Epithelial cell of proximal tubule (primary cell): ENCODE measurements around a stretch of chr14.

DNA sequence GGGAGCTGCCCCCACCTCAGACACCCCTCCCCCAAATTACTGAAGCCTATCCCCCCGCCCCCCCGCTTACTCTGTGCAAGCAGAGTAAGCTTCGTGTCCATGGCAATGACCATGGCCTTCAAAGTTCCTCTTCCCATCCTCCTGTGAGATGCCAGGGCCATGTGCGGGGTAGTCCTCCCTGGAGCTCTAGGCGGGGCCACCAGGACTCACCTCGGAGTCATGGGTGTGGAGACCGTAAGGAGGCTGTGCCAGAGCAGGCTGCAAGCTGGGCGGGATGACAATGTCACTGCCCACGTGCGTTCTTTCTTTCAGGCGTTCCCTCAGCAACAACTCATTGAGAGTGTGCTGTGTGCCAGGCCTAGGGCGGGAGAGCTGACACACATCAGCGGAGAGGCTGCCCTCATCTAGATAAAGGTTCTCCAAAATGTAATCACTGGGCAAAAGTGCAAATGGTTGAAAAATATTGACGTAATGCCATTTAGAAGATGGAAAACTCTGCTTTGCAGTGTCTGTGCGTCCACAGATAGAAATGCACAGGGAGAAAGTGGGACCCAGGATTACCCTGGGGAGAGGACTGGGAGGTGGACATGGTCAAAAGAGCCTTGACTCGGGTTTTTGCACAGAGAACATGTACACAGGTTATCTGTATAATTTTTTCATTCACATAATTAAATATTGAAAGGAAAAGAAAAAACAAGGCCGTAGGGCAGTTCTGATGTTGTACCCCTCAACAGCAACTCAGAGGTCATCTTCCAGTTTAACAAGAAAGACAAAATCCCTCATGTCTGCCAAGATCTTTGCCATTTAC, 67.0 kb downstream of the C14orf132 start:
- RAMPAGE, long total RNA = no peak
- RRBS = no CpG with 5 or more reads among the region's 17 CpGs

GRCh38 chr14:96189313-96189941, 15.2 kb upstream of the BDKRB2 start:
- RAMPAGE, long total RNA = no peak
- RRBS = no CpG with 5 or more reads among the region's 14 CpGs

- RAMPAGE, long total RNA = no peak
- RRBS = no CpG with 5 or more reads among the region's 9 CpGs
These were observed 6.0 kb upstream of the BDKRB2 start for GRCh38 chr14:96198523-96199151.

- RAMPAGE, long total RNA = no peak
- RRBS = no CpG with 5 or more reads among the region's 8 CpGs
These were observed 21.0 kb downstream of the BDKRB2 start for GRCh38 chr14:96225474-96226185.

DNA sequence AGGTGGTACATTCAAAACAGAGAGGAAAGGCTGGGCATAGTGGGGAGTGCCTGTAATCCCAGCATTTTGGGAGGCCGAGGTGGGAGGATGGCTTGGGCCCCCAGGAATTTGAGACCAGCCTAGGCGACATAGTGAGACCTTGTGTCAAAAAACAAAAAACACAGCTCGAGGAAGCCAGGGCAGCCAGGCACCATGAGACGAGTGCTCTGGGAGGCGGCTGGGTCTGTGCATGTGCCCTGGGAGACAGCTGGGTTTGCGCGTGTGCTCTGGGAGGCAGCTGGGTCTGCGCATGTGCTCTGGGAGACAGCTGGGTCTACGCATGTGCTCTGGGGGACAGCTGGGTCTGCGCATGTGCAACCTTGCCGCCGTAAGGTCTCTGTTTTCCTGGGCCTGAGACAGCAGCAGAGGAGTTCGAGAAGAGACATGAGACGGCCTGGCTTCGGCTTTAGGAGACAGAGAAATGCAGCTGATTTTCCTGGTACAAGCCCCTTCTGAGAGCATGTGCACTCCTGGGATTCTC, 3.7 kb upstream of the BDKRB1 start:
- RAMPAGE, long total RNA = no peak
- RRBS = no CpG with 5 or more reads among the region's 15 CpGs

GRCh38 chr14:96538178-96538552, 36.0 kb downstream of the PAPOLA start:
- RAMPAGE, long total RNA = no peak
- RRBS = no CpG with 5 or more reads among the region's 2 CpGs

- RAMPAGE, long total RNA = no peak
- RRBS = no CpG with 5 or more reads among the region's 2 CpGs
These were observed 63.4 kb downstream of the VRK1 start for GRCh38 chr14:96860313-96861176.

DNA sequence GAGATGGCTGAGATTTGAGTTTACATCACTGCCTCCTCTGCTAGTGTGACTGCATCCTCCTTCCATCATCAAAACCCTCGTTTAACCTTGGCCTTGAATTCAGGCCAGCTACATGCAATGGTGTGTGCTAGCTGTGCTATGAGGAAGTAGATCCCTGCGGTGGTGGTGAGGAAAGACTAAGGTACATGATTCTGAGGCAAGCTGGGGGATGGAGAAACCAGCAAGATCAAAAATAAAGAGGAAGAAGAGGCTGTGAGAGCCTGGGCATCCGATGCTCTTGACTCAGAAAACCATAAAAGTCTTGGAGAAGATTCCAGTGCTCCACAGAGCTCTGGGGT, 774.7 kb downstream of the VRK1 start:
- RAMPAGE, long total RNA = no peak
- RRBS = no CpG with 5 or more reads among the region's 3 CpGs

DNA sequence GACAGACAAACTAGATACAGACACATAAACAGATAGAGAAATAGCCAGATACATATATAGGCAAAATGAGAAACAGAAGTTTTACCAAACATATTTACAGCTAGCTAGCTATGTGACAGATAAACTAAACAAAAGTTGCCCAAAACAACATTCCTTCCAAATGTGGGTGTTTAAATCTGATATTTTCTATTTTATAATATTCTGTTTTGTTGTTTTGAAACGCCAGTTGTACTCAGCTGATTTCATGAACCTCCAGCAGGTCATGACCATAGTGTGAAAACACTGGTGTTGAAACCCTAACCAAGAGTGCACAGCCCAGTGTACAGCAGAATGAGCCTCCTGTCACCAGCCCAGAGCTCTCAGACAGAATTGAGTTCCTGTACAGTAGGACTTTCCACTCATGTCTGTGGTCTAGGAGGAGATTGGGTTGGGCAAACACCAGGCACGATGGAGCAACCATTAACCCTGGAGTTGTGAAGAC, 908.7 kb downstream of the VRK1 start:
- RAMPAGE, long total RNA = no peak
- RRBS = no CpG with 5 or more reads among the region's 2 CpGs

GRCh38 chr14:98167291-98167550, 1104.8 kb downstream of the BCL11B start:
- RAMPAGE, long total RNA = no peak
- RRBS = no CpG with 5 or more reads among the region's 7 CpGs

DNA sequence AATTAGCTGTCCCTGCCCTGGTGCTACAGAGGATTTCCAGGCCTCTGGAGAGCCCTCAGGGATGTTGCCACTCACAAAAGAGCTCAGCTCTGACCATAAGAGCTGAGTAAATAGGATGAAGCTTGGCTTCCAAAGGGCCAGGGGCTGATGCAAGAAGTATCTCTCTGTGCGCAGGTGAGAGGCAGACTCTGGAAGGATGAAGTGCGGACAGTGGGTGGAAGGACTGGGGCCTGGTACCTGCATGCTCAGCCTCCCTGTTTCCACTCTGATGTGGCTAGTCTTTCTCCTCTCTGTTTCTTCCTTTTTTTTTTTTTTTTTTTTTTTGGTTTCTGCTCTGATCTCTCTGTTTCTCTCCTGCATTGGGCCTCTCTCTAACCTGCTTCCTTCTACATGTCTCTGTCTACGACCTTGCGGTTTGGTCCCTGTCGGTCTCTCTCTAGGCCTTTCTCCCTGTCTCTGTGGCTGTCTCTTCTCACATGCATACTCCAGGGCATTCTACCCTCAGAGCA, 1096.7 kb downstream of the BCL11B start:
- RAMPAGE, long total RNA = no peak
- RRBS = no CpG with 5 or more reads among the region's 5 CpGs

DNA sequence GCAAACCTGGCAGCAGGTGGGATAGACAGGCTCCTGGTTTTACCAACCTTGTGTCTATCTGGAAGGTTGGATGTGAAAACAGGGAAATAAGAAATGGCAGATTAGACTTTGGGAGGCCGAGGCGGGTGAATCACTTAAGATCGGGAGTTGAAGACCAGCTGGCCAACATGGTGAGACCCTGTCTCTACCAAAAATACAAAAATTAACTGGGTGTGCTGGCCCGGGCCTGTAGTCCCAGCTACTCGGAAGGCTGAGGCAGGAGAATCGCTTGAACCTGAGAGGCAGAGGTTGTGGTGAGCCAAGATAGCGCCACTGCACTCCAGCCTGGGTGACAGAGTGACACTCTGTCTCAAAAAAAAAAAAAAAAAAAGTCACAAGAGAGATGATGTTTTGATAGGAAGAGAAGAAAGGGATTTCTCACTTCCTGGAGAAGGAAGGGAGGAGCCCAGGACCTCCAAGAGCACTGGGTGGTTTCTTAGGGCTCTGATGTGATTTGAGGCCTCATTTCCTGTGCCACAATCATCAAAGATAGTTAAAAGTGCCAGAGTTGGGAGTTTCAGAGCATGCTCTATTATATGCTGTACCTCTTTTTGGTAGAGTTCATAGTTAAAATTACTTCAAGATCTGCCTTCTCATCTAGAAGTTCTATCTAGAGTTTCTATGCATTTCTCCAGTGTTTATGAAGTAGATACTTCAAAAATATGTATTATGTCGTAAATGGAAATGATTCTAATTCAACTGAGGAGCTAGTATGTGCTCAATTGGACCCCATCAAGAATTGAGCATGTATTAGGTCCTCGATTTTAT, 1048.3 kb downstream of the BCL11B start:
- RAMPAGE, long total RNA = no peak
- RRBS = no CpG with 5 or more reads among the region's 9 CpGs

DNA sequence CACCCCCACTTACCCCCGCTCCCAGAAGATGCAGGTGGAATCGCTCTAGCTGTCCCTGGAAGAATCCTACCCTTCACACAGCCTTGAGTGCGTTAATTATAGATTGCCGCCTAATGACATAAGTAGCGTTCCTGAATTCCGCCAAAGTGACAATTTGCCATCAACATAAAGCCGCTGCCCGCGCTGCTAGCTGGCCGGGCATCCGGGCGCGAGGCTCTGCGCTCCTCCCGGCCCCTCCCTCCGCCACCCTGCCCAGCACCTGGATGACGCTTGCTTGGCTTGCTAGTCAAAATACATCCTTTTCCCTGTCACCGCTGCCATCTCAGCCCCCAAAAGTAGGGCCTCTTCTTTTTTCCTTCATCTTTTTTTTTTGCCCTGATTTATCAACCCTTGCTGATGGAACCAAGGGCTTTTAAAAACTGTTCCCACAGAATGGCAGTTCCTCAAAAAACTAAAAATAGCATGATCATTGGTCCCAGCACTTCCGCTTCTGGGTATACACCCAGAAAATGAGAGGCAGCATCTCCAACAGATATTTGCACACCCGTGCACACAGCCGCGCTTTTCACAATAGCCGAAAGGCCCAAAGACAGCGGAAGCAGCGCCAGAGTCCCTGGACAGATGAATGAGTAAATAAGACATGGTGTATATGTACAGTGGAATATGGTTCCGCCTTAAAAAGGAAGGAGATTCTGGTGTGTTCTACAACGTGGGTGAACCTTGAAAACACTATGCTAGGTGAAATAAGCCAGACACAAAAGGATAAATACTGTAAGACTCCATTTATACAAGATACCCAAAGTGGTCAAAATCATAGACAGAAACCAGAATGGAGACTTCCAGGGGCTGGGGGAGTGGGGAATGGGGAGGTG, 235.2 kb downstream of the BCL11B start:
- RAMPAGE, long total RNA = no peak
- RRBS = no CpG with 5 or more reads among the region's 27 CpGs

GRCh38 chr14:99287180-99287711, 15.2 kb upstream of the BCL11B start:
- RAMPAGE, long total RNA = no peak
- RRBS = no CpG with 5 or more reads among the region's 9 CpGs

DNA sequence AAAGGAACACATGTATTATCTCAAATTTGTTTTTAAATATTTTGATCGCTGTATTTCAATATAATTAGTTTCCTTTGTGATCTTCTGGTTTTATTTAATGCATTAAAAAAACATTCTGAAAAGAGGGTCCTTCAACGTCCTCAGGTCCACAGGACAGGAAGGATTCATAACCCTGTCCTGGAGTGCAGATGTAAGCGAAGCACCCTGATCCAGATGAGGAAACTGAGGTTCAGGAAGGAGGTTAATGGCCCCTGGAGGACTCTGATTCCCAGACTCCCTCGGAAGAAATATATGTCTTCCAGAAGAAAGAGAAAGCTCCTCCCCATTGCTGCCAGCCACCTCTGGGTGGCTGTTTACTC, 44.0 kb upstream of the BCL11B start:
- RAMPAGE, long total RNA = no peak
- RRBS = no CpG with 5 or more reads among the region's 4 CpGs

DNA sequence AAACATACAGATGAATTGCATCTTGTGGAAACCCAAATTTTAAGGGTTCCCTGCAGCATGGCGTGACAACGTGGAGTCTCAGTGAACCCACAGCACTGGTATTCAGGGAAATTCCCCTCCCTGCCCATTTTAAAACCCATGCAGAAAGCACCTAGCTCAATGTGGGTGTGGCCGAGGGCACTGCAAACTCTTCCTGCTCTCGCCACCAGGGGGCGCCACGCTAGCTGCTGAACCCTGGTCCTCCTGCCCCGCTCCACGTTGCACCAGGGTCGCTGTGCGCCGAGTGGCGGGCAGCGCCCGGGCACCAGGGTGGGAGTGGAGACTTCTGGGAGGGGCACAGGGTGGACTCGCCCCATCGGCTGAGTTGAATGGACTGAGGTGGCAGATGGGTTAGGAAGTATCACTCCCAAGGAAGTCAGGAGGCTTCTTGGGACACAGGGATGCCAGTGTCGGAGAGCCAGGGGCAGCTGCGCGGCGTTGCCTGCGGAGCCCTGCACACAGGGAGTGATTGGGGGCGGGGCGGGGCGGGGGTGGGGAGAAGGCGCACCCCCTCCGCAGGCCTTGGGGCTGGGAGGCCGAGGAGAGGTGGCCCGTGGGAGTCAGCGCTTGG, 48.1 kb upstream of the BCL11B start:
- RAMPAGE, long total RNA = no peak
- RRBS = no CpG with 5 or more reads among the region's 29 CpGs

GRCh38 chr14:99468621-99469448, 11.8 kb downstream of the SETD3 start:
- RAMPAGE, long total RNA = no peak
- RRBS = no CpG with 5 or more reads among the region's 9 CpGs

DNA sequence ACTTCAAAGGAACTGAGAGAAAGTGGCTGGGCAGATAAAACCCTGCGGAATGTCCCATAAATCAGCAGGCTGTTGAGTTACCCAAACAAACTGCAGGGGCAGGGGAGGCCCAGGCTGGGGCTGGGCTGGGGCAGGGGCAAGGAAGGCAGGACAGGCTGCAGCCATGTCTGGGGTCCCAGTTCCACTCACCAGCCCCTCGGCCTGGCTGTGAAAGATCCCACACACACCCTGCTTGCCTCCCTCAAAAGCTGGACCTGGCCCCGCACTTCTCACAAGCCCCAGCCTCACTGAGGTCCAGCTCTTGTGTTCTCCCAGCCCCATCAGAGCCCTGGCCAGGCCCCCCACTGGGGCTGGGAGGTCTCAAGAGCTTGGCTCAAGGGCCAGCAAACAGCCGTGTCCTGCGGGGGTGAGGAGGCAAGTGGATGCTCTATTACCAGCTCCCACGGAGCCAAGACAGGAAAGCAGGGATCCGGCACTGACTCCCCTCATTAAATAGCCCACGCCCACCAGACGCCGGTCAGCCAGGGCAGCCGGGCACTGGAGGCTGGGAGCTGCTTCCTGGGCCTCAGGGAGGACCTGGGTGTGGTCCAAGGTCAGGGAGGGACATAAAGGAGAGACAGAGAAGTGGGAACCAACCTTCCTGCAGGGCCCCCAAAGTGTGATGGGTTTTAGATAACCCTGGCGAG, 42.0 kb downstream of the CCNK start:
- RAMPAGE, long total RNA = no peak
- RRBS = 72% methylated on average over 2 of the region's 12 CpGs

DNA sequence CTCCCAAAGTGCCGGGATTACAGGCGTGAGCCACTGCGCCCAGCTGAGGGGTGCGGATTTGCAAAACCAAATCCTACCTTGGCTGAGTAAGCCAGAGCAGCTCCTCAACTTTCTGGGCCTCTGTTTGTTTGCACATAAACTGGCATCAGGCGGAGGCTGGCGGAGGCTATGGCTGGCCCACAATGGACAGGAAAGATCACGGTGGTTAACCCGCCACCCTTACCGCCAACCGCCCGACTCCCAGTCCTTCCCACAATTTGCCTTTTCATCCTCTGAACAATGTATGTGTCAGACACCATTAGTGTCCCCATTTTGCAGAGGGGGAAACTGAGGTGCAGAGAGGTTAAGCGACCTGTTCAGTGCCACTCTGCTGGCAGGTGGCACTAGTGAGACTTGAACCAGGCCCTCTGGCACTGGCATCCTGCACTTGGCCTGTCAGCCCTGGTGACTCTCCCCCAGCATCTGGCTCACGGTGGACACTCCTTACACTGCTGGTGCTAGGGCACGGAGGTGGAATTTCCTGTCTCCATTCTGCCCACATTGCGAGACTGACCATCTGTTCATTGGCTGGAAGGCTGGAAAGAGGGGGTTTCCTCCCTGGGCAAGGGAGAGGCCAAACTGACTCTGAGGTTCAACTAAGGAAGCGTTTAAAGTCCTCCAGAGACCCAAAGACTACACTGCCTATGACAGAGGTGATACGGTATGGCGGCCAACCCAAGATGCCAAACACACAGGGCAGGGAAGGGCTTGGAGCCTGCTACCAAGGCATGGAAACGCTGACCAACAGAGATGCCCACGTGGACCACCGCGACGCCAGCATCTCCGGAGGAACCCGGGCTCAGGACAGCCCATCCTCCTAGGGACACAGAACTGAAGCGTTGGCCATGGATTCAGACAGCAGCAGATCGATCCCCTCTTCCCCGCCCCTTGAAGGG, 48.7 kb downstream of the CCNK start:
- RAMPAGE, long total RNA = no peak
- RRBS = no CpG with 5 or more reads among the region's 28 CpGs

- RAMPAGE, long total RNA = no peak
- RRBS = no CpG with 5 or more reads among the region's 10 CpGs
These were observed 57.1 kb downstream of the CCNK start for GRCh38 chr14:99538226-99538702.